Tibial artery (tissue), 1 donor: ENCODE measurements around a stretch of chr2.

DNA sequence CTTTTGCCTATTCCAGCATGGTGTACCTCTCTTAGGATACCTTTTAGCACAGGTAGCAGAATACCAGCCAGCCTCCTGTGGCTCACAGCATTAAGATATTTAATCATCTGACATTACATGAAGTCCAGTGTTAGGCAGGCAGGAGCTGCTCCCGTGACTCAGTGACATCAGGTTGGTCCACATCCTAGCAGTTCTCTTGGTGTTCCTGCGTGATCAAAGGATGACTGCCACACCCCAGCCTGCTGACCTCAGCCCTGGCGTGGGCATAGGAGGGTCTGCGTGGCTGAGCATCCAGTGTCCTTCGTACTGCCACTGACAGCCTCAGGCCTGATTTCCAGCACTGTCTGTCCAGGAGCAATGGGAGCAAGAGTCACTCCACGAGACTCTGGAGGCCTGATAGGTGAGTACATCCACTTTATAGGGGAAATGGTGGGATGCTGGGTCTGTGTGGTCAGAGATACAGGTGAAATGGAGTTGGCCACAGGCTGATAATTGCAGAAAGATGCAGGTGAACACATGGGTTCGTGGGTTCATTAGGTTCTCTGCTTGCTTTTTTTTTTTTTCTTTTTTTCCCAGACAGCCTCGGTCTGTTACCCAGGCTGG is 3.7 kb upstream of the DTYMK start:
- PRO-cap: no peak

- PRO-cap: unidirectional peak, minus-strand start at chr2:241728793
Measured at GRCh38 chr2:241728415-241729103, 5.9 kb upstream of the D2HGDH start.

- PRO-cap: no peak
Measured at GRCh38 chr2:241755417-241756087, 21.1 kb upstream of the GAL3ST2 start.

DNA sequence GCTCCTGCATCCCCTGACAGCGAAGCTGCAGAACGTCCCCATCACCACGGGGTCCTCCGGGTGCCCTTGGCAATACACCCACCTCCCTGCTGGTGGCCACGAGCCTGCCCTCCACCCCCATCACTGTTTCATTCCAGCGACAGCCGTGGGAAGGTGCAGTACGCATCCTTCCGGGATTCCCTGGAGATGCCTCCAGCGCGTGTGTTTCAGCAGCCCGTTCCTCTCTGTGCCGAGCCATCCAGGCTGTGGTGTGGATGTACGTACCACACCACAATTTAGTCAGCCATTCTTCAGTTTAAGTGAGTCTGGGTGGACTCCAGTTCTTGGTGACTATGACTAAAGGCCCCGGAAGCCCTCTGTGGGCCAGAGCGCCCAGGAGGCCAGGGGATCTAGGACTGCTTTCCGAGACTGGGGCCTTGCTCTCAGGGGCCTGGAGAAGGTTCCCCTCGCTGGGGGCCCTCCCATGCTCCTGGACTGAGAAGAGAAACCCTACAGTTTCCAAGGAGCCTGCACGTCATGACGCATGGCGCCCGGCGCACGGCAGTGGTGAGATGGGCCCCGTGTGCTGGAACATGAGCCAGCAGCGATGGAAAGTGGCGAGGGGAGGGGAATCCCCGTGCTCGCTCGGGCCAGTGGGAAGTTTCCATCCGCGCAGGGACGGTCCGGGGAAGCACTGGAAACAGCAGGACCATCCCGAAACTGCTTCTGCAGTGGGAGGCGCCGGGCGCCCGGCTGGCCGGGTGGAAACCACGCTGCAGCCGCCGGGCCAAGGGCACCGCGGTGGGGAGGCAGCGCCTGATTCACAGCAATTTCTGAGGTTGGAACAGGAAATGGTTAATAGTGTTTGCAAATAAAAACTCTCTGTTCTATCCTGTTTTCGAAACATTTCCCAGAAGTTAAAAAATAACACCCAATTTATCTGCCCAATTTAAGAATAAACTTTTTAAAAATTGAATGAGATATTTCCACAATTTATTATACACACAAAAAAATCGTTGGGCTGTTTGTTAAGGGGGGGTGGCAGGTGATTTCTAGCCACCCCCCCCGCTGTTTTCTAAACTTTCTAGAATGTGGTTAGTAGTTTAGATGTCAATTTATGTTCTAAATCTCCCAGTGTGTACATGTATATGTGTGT is 4.8 kb upstream of the PDCD1 start:
- PRO-cap: no peak

DNA sequence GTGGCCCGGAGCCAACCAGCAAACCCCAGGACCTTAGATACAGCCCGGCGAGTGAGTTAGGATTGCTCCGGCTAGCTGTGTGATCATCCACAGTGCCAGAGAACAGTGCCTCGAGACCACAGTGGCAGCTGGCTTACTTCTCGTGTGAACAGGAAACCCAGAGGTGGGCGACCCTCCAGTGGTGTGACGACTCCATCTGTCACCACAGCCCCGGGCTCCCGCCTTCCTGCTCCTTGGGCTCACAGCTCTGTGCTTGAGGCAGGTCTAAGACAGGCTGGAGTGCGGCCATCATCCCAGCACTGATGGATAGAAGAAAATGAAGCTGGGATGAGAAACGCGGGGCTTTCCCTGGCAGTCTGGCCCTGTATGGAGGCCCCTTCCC is 1.5 kb upstream of the RTP5 start:
- PRO-cap: no peak

- PRO-cap: no peak
Measured at GRCh38 chr2:241899324-241899854, 875 bp downstream of the FAM240C start.

DNA sequence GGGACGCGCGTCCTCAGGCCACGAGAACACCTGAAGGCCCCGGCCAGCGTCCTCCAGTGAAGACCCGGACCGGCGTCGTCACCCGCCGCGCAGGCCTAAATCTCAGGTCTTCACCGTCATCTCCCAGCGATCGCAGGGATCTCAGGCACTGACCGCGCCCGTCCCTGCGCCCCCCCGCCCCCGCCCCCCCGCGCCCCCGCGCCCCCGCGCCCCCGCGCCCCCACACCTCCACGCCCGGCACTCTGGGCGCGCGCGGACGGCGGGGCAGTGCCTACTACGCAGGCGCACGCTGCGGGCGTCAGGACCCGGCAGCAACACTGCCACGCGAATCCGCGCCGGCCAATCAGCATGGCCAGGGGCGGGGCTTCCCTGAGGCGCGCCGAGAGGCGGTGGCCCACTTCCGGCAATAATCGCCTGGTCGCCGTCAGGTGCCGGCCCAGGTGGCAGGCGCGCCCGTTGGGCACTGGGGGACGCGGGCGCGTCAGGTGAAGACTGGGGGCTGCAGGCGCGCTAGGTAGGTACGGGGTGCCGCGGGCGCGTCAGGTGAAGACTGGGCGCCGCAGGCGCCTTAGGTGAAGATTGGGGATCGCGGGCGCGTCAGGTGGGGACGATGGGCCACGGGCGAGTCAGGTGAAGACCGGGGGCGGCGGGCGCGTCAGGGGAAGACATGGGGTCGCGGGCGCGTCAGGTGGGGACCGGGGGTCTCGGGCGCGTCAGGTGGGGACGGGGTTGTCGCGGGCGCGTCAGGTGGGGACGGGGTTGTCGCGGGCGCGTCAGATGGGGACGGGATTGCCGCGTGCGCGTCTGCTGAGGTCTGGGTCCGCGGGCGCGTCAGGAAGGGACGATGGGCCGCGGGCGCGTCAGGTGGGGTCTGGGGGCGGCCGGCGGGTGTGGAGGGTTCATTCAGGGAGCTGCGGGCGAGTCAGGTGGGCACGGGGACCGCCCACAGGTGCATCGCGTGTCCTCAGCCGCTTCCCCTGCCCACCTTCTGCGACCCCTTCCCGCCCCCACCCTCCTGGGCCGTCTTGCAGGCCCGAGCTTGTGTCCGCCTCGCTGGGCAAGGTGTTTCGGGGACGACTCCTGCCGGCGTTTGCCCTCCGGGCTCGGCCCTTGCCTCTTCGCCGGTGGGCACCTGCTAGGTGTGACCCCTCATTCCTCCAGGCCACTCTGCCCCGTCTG is 188.4 kb upstream of the FAM240C start:
- PRO-cap: bidirectional peak, plus-strand start at position 427 of the sequence, minus-strand start at position 269 of the sequence